Mucosa of descending colon (tissue), 1 donor: ENCODE data around the genes VEGFD and SYAP1.

DNA sequence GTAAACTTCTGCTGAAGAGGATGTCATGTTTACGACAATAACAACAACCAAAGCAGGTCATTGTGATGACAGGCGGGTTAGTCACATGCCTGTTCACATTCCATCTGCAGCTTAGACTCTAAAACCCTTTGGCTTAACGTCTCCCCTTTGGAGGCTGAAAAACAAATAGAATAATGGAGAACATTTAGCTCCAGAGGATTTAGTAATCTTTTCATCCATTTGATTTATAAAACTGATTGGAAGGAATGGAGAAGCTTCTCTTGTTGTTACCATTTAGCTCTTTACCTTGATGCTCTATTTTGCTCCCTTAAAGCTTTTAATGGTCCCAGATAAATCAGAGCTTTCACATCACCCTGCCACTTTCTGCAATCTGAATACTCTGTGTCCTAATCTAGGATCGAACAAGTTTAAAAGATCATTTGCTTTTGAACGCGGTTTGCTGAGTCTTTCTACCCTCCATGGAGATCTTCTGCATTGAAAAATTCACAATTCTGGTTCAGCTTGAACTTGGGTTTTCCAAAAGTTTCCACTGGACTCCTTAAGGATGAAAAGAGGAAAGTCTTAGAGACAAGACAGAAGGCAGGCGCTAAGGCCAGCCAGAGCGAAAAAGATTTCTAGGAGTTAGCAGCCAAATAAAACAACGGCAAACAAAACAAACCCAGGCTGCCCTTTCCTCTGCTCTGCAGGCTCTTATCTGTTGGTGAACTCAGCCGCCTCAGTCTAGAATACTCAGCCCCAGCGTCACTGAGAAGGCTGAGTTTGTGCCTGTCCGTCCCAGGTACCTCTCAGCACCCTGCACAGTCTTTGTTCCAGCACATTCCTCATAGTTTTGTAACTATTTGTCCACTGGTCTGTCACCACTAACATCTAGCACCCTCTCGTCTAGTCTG, 75.3 kb upstream of the FAM9C start:
- PRO-cap: bidirectional peak, plus-strand start at position 768 of the sequence, minus-strand start at position 699 of the sequence

- PRO-cap: no peak
These were observed 80.5 kb upstream of the FAM9C start for GRCh38 chrX:13124930-13125409.

- PRO-cap: no peak
These were observed 107.5 kb upstream of the FAM9C start for GRCh38 chrX:13151667-13152577.

- PRO-cap: no peak
These were observed 95.6 kb downstream of the ATXN3L start for GRCh38 chrX:13224267-13224589.

DNA sequence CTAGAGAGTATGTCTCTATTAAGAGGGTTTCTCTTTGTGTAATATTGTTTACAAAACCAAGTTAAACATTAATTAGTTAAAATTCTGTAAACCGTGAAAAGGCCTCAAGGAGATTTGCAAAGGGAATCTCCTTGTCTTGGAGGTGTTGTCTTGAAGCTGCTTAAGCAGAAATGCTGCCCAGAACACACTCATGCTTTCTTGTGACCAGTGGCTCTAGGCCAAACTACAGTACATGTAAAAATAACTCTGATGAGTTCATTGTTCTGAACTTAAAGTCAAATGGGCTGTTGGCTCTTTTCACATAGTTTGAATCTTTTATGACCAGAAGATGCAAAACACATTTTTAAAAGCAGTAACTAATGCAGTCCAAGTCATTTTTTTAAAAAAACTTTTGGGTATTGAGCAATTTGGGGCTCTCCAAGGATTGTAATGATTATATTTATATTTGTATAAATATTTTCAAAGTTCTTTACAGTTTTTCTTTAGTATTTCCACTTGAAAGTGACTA, 112.6 kb upstream of the ATXN3L start:
- PRO-cap: no peak

- PRO-cap: no peak
These were observed 52.6 kb upstream of the EGFL6 start for GRCh38 chrX:13516863-13517175.

DNA sequence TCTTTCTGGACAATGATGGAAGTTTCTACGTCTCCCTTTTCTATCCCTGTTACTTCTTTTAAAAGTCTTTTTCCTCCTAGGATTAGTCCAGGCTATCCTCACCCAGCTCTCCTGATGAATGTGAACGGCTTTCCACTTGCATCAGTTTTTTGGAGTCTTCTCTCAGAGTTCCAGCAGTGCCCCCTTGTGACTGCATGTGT, 7.0 kb upstream of the TCEANC start:
- PRO-cap: no peak

DNA sequence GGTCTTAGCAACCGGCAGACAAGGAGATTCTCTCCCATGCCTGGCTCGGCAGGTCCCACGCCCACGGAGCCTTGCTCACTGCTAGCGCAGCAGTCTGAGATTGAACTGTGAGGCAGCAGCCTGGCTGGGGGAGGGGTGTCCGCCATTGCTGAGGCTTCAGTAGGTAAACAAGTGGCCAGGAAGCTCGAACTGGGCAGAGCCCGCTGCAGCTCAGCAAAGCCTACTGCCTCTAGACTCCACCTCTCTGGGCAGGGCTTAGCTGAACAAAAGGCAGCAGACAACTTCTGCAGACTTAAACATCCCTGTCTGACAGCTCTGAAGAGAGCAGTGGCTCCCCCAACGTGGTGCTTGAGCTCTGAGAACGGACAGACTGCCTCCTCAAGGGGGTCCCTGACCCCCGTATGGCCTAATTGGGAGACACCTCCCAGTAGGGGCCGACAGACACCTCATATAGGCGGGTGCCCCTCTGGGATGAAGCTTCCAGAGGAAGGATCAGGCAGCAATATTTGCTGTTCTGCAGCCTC, 9.4 kb downstream of the TRAPPC2 start:
- PRO-cap: no peak

GRCh38 chrX:13736129-13736868, 1.8 kb downstream of the OFD1 start:
- PRO-cap: no peak

- PRO-cap: no peak
These were observed 92.0 kb downstream of the GEMIN8 start for GRCh38 chrX:13937734-13937983.

GRCh38 chrX:15314250-15314932, 1.0 kb downstream of the ASB11 start:
- PRO-cap: no peak

DNA sequence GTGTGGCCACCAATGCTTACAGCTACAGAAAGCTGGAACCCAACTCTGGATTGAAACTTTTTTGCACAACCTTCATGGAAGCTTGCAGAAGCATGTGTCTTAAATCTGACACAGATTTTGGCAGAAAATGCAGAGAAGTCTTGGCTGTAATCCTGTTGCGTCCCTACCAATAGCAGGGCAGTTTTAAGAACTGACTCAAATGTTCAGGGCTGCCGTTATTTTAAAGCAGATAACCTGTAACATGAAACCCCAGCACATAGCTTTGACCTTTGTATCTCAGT, at the start of gene VEGFD:
TSS of gene VEGFD (minus strand) at position 101 of the 281 bp plus-strand sequence.
- PRO-cap: no peak

DNA sequence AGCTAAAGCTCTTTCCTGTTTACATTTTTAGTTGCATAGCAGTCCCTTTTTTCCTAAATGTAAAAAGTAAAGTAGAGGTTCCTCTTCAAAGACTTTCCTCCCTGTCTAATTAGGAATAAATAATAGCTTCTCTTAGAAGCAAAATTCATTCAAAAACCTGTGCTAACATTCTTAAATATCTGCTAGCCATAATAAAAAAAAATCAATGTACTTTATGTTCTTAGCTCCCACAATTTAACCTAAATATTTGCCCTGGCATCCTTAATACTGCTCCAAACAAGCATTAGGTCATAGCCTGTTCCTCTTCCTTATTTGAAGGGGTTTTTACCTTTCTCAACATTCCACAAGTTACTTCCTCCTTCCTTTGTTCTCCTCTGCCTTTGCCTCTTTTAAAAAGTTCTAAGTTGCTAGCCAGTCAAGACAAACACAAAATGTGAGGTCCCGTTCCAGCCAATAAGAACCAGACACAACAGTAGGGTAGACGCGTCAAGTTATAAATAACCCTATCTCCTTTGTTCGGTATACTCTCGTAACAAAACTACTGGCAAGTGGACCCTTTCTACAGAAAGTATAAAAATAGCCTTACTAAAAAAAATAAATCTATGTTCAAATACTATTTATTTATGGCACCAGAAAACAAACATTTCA, 6.2 kb upstream of the ACE2 start:
- PRO-cap: no peak

GRCh38 chrX:15674563-15675251, 10.1 kb upstream of the CLTRN start:
- PRO-cap: bidirectional peak, plus-strand start at chrX:15674924, minus-strand start at chrX:15674806; bidirectional peak, plus-strand start at chrX:15675203, minus-strand start at chrX:15675069

DNA sequence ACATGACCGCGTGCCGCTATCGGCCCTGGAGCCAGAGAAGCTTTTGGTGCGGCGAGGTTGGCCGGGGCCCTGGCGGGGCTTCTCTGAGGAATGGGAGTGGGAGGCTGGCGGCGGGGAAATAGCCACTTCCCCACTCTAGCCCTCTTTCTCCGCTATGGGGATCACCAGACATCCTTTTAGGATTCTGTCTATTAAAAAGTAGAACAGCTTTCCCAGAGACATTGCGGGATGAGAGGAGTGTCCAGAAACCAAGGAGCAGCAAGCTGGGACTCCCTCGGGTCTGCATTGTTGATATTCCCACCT, 11.2 kb upstream of the CLTRN start:
- PRO-cap: no peak

DNA sequence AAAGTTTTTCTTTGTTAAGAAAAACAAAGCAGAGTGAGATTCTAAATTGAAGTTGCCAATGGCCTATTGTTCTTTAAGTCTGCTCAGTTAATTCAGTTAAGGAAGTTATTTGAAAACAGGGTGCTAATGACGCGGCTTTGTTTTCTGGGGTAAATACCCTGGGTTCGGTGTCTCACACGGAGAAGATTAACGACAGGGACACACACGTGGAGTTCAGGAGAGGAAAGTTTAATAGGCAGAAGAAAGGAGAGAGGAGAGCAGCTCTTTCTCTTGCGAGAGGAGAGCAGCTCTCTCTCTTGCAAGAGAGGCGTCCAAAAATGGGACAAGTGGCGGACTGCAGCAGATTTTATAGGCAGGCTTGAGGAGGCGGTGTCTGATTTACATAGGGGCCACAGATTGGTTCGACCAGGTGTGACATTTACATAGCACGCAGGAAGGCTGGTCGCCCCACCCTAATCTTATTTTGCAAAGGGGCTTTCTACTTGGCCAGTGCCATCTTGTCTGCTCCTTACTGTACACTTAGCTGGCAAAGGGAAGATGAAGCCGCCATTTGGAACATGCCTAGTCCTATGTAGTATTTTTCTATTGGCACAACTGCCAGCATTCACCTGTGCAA, 9.7 kb downstream of the CA5B start:
- PRO-cap: no peak

DNA sequence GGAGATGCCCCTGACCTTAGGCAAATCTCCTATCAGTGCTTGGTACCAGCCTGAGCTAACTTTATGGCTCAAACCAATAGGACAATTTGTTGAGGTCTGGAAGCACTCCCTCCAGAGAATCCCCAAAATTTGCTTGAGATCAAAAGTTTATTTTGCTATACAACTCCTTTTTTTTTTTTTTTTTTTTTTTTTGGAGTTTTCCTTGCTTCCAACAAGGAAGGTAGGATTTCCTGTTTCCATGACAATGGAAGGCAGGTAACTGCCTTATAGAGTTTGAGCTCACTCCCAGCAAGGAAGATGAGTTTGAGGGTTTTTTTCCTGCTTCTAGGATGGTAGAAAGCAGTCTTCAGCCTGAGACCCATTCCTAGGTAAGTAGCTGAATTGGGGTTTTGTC, 73.0 kb upstream of the S100G start:
- PRO-cap: no peak

GRCh38 chrX:16719048-16720435, at the start of gene SYAP1:
Gene SYAP1, plus strand, starts transcription at chrX:16719612.
- PRO-cap: bidirectional peak, plus-strand start at chrX:16719639, minus-strand start at chrX:16719507; bidirectional peak, plus-strand start at chrX:16720165, minus-strand start at chrX:16719892

DNA sequence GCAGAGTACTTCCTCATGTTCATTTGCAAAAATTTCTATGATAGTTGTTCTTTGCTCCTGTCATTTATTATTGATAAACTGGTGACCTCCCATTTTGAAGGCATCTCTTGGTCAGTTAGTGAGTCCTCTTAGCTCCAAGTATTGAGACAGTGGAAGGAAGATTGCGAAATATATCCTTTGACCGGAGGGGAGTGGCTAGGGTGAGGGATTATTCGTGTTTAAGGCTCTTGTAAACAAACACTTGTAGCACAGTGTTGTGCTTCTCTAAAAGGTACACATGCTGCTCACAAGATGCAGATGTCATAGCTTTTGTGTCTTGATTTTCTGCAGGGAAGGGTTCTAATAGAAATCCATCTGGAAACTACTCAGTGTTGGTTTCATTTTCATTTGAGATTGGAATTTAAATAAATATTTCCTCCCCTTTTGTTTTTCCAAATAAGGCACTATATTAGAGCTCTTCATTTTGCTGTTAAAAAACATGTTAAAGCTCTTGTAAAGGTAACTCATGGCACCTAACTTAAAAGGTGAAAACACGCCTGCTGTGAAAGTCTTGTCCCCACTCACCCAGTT, 21.8 kb downstream of the TXLNG start:
- PRO-cap: unidirectional peak, minus-strand start at position 143 of the sequence

GRCh38 chrX:16822330-16822606, 36.0 kb downstream of the TXLNG start:
- PRO-cap: no peak